Neutrophil (primary cell): ENCODE results near the genes CD209 and PRR36.

DNA sequence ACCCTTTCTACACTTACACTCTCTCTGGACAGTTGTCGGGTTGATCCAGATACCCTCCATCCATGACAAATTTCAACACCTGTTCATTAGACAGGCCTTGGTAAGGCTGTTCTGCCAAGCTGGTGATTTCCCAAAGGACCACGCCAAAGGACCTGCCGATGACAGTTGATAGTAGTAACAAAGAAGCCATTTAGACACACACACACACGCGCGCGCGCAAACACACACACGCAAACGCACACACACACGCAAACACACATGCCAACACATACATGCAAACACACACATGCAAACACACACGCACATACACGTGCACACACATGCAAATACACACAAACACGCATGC lies 49.9 kb downstream of the ZNF557 start:
- PRO-cap = no peak

GRCh38 chr19:7122721-7123205 lies 53.3 kb downstream of the ZNF557 start:
- PRO-cap = no peak

DNA sequence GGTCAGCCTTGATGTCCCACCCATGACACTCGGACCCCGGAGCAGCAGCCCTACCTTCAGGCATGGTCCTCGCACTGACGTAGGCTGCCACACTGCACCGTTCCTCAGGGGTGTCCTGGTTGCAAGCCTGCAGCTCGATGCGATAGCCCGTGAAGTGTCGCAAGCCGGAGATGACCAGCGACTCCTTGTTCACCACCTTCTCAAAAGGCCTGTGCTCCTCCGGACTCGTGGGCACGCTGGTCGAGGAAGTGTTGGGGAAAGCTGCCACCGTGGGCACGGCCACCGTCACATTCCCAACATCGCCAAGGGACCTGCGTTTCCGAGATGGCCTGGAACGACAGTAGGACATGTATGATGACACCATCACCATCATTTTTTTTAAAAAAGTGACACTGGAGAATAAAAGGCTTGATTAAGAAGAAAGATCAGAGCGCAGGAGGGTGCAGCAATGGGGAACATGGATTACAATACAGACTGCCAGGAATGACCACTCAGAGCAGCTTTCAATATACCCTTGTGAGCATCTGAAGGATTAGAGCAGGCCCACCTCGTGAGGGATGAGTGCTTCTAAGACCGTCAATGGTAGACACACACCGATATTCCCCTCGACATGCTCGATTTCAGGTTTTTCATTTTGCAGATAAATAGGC lies 73.4 kb downstream of the ZNF557 start:
- PRO-cap = no peak

- PRO-cap = no peak
Measured at GRCh38 chr19:7214071-7214818, 80.0 kb downstream of the INSR start.

DNA sequence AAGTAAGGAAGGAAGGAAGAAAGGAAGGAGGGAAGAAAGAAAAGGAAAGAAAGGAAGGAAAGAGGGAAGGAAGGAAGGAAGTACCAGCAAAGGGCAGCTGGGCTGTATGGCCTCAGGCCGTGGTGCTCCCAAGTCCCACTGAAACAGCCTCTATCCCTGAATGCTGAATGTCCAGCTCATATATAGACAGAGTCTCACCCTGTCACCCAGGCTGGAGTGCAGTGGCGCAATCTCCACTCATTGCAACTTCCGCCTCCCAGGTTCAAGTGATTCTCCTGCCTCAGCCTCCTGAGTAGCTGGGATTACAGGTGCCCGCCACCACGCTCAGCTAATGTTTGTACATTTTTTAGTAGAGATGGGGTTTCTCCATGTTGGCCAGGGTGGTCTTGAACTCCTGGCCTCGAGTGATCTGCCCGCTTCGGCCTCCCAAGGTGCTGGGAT lies 36.5 kb downstream of the INSR start:
- PRO-cap = no peak

DNA sequence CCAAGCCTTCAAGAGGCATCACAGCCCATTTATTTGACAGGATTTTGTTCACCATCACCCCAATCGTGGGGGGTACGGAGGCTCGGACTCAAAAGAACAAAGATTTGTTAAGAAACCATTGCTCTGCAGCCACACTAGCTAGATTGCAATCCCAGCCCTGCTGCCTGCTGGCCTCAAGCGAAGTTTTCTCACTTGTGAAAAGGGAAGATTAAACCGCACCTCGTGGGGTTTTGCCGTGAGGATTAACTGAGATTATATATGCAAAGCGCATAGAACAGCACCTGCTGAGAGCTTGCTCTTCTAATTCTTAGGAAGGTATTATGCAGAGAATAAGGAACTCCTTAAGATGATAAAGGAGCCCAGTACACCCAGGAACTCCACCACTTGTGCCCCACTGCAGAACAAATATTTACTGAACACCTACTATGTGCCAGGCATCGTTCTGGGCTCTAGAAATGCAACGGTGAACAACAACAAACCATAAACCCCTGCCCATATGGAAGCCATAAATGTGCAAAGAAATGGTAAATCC lies 3.0 kb downstream of the INSR start:
- PRO-cap = no peak

DNA sequence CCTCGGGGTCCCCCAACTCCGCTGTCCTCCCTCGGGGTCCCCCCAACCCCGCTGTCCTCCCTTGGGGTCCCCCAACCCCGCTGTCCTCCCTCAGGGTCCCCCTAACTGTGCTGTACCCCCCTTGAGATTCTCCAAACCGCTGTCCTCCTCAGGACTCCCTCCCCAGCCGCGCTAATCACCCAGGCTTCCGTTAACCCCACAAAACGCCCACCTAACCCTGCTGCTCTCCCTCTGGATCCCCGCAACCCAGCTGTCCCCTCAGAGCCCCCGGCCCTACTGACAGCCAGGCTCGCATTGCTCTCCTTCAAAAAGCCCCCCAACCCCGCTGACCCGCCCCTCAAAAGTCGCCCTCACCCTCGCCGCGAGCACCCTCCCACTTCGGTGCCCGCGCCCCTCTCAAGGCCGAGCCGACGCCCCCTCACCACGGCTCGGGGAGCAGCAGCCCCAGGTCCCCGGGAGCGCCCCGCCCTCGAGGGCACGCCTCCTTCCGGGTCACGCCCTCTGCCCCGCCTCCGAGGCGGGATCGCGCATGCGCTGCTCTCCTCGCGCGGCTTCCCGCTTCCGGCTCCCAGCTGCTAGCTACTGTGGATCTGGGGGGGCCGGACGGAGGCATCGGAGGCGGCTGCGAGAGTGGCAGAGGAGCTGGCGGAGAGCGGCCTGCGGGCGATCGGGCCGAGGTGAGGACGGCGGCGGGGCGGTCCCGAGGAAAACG lies 46.0 kb downstream of the ARHGEF18 start:
- PRO-cap = bidirectional peak, plus-strand start at position 582 of the sequence, minus-strand start at position 420 of the sequence

DNA sequence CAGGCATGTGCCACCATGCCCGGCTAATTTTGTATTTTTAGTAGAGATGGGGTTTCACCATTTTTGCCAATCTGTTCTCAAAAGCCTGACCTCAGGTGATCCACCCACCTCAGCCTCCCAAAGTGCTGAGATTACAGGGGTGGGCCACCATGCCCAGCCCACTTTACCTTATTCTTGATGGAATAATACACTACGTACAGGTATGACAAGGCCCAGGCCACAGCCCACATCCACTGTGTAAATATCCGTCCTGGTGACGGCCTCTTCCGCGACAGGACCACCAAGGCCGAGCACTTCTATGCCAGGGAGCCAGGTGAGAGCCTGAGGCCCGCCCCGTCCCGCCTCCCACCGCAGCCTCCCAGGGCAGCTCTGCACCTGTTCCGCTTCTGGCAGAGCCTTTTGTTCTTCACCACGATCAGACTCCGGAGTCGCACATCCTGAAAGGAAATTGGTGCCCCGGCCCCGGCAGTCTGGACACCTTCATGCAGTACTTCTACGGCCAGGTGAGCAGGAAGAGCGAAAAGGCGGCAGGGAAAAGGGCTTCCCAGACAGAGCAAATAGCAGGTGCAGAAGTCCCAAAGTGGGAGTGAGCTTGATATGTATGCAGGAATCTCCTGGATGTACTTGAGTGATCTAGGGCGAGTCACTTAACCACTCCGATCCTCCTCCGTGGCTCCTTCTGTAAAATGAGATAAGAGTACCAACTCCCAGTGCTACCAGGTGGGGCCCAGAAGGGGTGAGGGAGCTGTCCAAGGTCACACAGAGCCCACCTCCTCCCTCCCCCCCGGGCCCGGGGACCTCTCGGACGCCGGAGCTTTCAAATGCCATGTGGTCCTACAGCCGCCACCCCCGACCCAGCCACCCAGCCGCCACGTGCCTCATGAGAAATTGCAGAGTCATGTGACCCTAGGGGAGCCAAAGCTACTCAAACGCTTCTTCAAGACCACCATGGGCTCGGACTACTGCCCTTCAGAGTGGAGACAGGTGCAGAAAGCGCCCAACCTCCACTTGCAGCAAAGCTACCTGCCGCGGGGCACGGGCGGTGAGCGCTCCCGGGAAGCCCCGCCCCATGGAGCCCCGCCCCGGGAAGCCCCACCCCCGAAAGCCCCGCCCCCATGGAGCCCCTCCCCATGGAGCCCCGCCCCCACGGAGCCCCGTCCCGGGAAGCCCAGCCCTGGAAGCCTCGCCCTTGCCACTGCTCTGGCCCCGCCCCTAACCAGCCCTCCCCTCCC lies 8.2 kb downstream of the TEX45 start:
- PRO-cap = no peak

- PRO-cap = no peak
Measured at GRCh38 chr19:7534396-7534833, 1.1 kb upstream of the PNPLA6 start.

DNA sequence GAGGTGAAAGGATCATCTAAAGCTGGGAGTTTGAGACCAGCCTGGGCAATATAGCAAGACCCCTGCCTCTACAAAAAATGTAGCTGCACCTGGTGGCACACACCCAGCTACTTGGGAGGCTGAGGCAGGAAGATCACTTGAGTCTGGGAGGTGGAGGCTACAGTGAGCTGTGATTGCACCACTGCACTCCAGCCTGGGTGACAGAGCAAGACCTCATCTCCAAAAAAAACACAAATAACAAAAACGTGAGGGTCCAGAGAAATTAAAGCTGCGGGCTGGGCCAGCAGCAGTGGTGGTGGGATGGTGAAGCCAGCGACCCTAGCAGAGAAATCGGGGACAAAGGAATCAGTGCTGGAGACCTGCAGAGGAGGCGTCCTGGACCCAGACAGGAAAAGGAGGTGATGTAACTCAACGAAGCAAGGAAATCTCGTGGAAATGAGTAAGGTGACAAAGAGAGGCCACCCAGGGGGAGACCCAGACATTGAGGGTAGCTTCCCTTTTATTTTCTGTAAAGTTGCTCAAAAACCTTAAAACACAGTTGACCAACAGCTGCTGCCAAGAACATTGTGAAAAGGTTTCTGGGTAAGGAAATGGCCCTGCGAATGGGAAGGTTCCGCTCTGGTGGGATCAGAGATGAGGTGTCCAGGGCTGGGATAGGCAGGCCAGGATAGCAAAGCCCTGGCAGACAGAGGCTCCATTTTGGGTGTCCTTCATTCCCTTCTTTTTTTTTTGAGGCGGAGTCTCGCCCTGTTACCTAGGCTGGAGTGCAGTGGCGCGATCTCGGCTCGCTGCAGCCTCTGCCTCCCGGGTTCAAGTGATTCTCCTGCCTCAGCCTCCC lies 13.3 kb upstream of the RETN start:
- PRO-cap = no peak

GRCh38 chr19:7670064-7670742 lies 1.4 kb downstream of the RETN start:
- PRO-cap = unidirectional peak, plus-strand start at chr19:7670297

- PRO-cap = no peak
Measured at GRCh38 chr19:7674342-7674915, 2.5 kb upstream of the MCEMP1 start.

- PRO-cap = no peak
Measured at GRCh38 chr19:7739806-7740604, 7.3 kb downstream of the CD209 start.

DNA sequence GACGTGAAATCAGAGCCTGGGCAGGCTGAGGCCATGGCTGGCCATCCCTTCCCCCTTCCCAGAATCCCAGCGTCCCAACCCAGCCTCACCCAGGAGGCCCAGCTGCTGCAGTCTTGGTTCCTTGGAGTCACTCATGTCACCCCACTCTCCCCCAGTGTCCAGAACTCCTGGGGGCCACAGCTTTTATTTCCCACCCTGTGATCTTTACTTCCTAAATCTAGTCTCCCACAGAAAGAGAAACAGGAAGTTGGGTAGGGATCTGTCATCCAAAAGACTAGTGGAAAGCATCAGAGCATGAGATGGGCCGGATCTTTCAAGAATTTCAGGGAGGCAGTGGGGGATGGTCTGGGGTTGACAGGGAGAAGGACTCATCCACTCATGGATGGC lies at the start of gene CD209:
Gene CD209, minus strand, starts transcription at position 158 of the 387 bp plus-strand sequence.
- PRO-cap = no peak

- PRO-cap = no peak
Measured at GRCh38 chr19:7874103-7875330, at the start of gene PRR36. TSS of gene PRR36 (minus strand) at chr19:7874390.

DNA sequence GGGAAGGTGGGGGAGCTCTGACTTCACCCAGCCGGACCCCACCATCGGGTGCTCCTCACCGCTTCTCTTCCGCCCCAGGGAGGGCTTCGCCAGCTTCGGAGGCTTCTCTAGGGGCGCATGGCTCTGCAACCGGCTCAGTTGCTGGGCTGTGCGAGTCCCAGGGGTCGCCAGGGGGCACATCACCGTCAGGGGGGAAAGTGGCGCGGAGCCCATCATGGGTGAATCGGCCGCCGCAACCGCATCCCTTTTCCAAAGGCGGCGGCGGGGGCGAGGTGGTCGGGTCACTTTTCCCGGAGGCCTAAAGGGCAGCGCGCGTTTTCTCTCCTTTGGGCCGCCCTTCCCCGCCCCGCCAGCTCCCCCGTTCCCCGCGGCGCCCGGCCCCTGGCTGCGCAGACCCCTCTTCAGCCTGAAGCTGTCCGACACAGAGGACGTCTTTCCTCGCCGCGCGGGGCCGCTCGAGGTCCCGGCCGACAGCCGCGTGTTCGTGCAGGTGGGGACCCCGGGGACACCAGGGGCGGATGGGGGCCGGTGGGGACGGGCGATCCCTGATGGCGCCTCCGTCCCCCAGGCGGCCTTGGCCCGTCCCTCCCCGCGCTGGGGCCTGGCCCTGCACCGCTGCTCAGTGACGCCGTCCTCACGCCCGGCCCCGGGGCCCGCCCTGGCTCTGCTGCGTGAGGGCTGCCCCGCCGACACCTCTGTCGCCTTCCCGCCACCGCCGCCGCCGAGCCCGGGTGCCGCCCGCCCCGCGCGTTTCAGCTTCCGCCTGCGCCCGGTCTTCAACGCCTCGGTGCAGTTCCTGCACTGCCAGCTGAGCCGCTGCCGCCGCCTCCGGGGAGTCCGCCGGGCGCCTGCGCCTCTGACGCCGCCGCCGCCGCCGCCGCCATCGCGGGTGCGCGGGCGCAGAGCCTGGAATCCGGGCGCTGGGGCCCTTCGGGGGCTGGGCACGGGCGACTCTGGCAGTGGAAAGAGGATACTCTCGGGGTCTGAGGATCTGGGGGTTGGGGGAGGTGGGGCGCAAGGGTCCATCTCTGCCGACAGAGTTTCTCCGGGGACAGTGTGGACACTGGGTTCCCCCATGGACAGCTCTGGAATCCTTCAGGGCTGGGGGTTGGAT lies 1.8 kb downstream of the TGFBR3L start:
- PRO-cap = no peak

- PRO-cap = no peak
Measured at GRCh38 chr19:7922015-7922563, 2.0 kb downstream of the SNAPC2 start.

DNA sequence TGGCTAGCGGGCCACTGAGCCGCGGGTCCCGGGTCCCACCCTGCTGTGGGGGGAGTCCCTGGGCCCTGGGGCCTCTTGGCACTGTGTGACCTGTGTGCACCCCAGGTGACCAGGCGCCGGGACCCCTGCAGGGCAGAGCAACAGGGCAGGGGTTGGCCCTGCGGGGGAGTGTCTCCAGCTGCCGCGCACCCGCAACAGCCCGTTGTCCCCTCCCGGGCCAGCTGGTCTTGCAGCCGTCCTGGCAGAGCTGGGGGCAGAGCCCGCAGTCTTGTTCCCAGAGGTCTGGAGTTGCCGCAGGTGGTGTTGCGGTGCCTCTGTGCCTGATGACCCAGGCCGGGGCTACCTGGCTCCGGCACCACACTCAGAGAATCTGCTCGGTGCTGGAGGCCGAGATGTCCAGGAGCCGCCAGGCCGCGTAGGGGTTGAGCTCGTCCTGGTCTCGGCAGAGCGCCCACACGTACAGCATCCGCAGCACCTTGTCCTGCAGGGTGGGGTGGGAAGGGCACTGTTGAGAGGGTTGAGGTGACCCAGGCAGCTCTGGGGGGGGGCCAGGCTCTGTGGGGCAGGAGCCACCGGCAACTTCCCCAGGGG lies 986 bp upstream of the CTXN1 start:
- PRO-cap = no peak

DNA sequence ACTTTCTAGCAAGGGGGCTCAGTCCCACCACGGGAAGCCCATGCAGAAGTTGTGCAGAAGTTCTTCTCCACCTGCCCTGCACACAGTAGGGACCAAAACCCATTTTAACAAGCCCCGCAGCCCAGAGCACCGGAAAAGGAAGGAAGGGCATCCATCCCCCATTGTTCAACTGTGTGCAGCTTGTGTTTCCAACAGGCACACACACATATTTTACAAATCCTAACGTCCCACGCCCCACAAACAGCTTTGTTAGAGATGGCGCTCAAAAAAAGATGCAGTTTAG lies 807 bp downstream of the ELAVL1 start:
- PRO-cap = no peak

GRCh38 chr19:8206387-8206987 lies 2.7 kb upstream of the CERS4 start:
- PRO-cap = no peak